Neural crest cell (in vitro differentiated cells): ENCODE data around the genes LHX4 and ACBD6.

DNA sequence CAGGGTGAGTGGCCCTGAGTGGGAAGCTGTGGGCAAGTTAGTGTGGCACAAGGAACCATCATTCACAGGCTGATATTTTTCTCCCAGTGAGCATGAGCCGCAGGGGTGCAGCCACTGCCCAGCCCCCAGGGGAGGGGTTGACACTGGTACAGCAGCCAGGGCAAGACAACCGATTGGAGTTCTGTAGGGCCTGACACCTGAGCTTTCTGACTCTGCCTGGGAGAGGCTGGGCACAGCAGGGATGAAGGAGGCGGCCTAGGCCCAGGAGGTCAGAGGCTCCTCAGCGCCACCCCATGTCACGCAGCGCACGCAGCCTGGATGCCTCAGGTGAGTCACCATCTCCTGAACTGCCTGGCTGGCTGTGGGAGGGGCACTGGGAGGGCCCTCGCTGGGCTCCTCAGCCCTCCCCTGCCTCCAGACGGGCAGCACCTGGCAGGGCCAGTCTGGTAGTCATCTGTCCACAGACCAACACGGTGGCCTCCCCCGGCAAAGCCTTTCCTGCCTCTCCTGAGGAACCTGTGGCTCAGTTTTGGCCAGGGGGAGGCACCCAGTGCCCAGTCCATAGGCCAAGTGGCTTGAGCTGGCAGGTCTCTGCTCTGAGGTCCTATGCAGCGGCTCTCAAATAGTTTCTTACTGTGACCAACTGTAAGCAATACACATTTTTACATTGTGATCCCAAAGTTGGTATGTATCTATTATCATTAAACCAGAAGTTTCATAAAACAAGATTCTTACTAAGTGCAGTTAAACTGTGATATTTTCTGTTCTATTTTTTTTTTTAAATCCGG is 13.4 kb downstream of the QSOX1 start:
- PRO-cap, result no peak

DNA sequence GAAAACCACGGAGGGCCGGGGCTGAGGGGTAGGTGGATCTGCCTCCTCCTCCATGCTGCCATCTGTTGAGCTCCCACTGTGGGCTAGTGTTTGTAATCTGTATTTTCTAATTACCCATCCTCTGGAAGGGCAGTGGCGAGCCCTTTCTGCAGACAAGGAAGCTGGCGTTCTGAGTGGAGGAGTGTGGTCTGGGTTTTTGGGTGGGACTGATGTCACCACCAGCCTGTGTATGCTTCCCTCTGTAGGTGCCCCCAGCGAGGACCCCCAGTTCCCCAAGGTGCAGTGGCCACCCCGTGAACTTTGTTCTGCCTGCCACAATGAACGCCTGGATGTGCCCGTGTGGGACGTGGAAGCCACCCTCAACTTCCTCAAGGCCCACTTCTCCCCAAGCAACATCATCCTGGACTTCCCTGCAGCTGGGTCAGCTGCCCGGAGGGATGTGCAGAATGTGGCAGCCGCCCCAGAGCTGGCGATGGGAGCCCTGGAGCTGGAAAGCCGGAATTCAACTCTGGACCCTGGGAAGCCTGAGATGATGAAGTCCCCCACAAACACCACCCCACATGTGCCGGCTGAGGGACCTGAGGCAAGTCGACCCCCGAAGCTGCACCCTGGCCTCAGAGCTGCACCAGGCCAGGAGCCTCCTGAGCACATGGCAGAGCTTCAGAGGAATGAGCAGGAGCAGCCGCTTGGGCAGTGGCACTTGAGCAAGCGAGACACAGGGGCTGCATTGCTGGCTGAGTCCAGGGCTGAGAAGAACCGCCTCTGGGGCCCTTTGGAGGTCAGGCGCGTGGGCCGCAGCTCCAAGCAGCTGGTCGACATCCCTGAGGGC is 33.8 kb upstream of the LHX4 start:
- PRO-cap, result no peak

- PRO-cap, result unidirectional peak, minus-strand start at chr1:180229883
These were observed at the start of gene LHX4 for GRCh38 chr1:180229328-180230462. Gene LHX4 (plus strand): TSS chr1:180230264.

DNA sequence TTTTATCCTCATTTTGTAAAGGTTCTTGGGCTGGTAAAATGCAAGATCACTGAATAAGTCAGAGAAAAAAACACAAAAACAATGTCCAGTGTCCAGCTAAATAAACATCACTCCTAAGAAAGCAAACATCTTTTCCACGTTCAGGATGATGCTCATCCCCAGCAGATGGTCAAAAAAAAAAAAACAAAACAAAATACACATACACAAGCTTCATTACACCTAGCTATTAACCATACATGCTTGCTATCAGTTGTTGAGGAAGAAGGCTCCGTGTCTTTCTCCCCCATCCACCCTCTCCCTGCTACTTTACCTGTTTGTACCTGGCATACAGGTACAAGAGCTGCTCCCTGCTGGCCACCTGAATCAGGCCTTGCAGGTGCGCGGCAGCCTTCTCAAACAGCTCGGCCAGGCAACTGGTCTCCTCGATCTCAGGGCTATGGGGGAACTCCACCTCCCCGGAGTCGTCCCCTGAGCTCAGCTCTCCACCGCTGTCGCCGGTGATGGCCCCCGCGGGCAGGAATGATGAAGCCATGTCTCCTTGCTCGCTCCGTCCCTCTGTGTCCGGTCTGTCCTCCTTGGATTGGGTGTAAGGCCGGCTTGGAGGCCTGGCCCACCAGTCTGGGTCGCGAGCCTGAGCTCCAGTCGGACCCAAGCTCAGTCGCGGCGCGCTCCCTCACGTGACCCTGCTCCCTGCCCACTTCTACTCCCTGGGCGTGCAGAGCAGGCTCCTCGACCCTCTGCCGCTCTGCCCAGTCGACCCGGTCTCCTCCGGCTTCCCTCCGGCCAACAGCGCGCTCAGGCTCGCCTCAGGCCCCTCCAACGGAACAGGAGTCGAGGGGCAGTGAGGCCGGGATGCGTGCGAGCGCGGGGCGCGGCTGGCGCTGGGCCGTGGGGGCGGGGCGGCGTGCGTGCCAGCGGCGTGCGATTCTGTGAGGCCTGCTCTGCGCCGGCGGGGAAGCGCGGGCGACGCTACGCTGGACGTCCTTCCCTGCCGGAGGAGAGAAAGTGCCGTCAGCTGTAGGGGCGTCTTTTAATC is at the start of gene ACBD6:
Gene ACBD6 (minus strand): TSS at position 843 of the 1,036 bp plus-strand sequence.
- PRO-cap, result bidirectional peak, plus-strand start at position 697 of the sequence, minus-strand start at position 843 of the sequence

DNA sequence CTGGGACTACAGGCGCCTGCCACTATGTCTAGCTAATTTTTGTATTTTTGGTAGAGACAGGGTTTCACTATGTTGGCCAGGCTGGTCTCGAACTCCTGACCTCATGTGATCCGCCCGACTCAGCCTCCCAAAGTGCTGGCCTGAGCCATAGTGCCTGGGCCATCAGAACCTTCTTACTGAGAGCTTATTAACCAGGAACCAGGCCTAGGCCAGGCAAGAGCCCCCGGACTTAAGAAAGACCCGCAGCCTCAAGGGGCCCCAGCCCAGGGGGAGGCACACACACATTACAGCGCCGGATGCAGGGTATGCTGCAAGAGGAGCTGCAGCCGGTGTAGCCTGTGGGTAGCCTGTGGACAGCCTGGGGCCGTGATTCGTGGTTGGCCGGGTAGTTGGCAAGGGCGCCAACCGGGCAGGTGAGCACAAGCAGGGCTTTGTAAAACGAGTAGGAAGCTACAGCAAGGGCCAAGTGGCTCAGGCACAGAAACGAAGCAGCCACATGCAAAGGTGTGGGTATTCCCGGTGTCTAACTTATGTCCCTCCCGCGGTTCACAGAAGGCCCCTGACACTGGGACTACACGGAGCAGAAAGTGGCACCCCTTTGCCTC is 40.5 kb downstream of the KIAA1614 start:
- PRO-cap, result no peak

DNA sequence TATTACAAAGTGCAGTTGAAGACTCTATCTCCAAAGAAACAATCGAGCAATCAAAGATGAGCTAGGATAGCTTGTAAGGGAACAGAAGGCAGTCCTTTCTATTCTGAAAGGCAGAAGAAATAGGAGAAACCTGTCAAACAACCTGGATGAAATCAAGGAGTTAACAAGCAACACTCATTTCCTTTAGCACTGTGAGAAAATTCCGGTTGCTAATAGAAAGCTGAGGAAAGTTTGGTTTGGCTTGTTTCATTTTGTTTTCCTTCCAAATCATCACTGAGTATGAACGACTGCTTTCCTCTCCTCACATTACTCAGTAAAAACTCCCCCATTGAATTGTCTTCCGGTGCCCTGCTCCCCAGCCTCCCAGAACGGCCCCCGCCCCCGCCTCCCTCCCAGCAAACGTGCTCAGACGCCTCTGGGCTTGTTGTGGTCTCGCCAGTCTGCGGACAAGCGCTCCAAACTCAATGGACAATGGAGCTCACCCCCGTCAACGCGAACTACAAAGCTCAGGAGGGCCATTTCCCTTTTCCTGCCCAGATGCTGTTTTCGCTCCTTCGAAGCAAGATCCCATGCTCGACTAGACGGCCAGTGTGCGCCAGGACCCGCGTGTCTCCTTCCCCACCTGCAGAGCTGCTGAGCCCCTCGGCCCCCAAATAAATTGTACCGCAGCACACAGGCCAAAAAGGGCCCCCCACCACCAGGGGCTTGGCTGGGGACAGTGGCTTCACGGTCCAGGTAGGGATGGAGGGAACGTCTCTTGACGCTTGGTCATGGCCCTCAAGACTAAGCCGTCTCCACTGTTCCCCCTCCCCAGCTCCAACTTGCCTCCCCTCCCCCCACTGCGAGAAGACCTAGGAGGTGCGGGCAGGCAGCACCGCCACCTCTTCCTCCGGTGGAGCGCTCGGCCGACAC is 691 bp downstream of the STX6 start:
- PRO-cap, result bidirectional peak, plus-strand start at position 408 of the sequence, minus-strand start at position 519 of the sequence; bidirectional peak, plus-strand start at position 716 of the sequence, minus-strand start at position 612 of the sequence; bidirectional peak, plus-strand start at position 882 of the sequence, minus-strand start outside the sequence

- PRO-cap, result no peak
These were observed 6.6 kb downstream of the MR1 start for GRCh38 chr1:181040282-181040940.

DNA sequence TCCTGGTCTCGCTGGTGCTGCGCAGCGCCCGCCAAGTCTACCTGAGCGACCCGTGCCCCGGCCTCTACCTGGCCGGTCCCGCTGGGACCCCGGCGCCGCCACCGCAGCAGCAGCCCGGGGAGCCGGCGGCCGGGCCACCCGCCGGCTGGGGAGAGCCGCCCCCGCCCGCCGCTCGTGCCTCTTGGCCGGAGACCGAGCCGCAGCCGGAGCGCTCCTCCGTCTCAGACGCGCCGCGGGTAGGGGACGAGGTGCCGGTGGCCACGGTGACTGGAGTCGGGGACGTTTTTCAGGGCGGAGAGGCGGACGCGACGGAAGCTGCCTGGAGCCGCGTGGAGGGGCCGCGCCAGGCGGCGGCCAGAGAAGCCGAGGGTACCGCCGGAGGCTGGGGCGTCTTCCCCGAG is 503 bp downstream of the IER5 start:
- PRO-cap, result no peak

GRCh38 chr1:181105890-181106199 is 17.3 kb downstream of the IER5 start:
- PRO-cap, result unidirectional peak, minus-strand start at chr1:181106013

DNA sequence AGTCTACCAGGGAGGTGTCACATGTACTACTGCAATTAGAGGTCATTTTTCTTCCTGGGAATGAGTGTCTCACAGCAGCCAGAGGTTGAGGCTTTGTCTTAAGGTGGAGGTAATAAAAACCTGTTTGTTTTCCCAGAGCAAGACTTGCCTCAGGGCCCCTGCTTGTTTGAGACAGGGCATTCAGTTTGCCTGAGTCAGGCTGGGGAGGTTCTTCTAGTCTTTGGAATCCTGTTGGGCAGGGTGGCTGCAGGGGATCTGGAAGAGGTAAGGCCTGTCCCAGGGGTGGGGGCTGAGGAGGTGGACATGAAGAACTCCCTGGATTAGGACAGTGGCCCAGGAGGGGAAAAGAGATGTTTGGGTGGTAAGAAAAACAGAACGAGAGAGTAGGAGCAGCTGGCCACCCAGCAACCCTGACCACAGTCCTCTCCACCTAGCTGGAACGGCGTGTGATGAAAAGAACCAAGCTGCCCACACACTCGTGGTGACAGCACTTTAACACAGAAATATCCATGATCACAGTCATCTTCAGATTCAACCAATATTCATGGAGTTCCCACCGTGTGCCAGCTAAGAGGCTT is 30.9 kb downstream of the IER5 start:
- PRO-cap, result no peak

GRCh38 chr1:181147909-181148383 is 59.4 kb downstream of the IER5 start:
- PRO-cap, result no peak

DNA sequence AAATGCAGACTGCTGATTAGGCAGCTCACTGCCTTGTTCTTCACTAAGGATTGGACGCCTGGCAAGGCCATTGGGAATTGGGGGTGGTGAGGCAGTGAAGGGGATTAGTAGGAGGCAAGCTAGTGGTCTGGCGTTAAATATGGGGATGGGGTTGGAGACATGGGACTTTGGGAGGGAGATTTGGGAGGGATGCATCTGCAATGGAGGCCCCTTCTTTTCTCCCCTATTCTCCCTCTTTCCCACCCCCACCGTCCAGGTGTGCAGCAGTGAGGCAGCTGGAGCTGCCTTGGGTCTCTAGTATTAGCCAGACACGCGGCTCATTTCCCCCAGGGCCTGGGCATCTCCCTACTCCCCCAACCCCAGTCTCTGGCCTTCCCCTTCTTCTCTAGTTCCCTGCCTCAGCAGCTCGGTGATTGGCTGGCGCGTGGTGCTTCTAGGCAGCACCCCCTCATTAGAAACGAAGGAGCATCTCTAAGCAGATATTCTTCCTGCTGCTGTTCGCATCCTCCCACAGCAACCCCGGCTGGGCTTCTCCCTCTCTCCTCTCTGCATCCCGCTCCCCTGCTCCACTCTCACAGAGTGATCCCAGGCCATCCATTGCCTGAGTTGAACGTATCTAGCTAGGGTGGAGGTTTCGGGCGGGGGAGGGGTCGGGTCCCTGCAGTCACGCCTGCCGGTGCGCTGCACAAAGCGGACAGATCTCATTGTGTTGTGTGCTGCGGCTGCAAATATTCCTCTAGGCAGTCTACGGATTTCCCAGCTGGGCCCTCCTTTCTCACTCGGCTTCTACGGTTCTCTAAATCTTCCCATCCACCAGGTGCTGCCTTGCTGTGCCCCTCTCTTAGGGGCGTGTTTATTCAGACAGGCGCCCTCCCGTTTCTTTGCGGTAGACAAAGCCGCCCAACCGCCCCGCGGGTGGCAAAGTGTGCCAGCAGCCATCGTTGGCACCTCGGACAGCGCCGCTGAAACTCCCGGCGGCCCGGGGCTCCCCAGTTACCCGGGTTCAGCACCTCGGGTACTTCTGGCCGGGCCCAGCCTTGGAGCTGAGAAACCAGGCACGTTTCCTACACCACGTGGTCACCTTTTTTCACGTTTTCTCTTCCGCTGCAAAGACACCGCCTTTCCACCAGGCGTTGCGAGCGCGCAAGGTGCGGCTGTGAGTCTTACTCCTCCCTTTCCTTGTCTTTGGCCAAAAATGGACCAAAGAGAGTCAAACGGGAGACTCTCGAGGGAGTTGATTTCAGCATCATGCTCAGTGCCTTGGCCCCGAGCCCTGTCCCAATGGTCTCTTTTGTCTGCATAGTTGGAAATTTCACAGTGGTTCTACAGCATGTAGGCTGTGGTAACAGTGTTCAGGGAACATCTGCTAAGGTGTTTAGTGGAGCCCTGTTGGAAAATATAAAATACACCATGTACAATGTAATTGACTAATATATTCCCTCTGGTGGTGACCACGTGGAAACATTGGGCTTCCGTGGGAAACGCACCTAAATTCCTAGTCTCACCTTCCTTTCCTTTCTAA is 2.2 kb downstream of the CACNA1E start:
- PRO-cap, result bidirectional peak, plus-strand start at position 697 of the sequence, minus-strand start at position 584 of the sequence; bidirectional peak, plus-strand start at position 1,159 of the sequence, minus-strand start at position 1,051 of the sequence

DNA sequence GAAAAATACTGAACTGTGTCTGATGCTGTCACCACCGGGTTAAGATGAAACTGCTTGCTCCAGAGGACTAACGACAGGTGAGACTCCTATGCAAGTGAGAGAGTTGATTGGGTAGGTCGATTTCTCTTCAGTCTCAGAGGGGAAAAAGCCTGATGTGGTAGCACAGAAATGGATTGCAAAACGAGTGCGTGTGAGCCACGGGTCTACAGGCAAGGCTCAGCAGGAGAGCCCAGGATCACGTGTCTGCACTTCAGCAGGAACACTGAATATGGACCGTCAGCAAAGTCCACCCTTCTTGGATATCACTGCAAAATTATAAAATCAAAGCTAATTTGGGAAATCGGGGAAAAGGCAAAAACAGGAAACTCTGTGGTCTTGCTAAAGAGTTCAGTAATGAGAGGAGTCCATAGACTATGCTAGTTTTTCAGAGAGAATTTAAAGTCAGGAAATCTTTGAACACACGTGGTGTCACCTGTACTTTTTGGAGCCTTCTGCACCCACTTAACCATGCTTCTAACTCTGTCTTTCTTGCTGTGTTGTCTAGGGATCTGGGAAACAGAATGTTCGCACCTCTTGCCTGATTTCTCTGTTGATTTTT is 107.8 kb upstream of the ZNF648 start:
- PRO-cap, result no peak

GRCh38 chr1:182193712-182194292 is 132.3 kb upstream of the ZNF648 start:
- PRO-cap, result no peak

DNA sequence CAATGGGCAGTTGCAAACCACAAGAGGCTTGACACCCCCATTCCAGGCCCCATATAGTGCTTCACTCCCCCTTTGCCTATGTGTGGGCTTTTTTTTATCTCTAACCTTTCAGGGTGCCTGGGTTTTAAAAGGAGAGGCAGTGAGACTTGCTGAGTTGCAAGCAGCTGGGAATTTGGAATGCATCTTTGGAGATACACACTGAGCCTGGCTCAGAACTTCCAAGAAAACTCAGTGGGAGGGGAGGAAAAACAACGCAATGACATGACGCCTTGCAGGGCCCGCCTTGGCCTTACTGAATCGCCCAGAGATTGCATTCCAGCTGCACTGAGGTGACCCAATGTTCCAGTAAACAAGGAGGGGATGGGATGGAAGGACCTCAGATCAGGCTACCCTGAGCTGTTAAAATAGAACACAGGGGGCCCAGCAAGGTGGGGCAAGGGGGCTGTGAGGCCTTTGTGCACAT is 145.3 kb upstream of the ZNF648 start:
- PRO-cap, result no peak

- PRO-cap, result no peak
These were observed 102.8 kb downstream of the GLUL start for GRCh38 chr1:182288702-182289373.

DNA sequence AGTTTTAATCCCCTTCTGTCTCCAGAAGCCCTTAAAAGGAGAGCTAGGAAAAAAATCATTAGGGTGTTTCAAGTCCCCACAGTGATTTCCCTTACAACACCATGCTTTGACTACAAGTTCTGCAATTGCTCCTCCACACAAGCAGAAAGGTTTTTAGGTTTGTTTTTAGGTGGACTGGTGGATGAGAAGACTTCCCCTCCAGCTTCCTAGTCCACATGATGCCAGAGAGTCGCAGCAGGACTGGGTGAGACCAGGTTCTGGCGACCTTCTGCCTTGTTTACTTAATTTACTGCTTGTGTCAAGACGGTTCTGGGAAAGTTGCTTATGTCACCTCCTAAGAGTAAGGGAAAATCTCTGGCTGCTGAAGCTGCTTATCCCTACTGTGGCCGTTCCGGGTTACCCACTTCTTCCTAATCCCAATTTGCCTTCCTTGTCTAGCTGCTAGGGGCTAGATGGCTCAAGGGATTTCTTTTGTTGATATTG is 76.4 kb downstream of the GLUL start:
- PRO-cap, result no peak

DNA sequence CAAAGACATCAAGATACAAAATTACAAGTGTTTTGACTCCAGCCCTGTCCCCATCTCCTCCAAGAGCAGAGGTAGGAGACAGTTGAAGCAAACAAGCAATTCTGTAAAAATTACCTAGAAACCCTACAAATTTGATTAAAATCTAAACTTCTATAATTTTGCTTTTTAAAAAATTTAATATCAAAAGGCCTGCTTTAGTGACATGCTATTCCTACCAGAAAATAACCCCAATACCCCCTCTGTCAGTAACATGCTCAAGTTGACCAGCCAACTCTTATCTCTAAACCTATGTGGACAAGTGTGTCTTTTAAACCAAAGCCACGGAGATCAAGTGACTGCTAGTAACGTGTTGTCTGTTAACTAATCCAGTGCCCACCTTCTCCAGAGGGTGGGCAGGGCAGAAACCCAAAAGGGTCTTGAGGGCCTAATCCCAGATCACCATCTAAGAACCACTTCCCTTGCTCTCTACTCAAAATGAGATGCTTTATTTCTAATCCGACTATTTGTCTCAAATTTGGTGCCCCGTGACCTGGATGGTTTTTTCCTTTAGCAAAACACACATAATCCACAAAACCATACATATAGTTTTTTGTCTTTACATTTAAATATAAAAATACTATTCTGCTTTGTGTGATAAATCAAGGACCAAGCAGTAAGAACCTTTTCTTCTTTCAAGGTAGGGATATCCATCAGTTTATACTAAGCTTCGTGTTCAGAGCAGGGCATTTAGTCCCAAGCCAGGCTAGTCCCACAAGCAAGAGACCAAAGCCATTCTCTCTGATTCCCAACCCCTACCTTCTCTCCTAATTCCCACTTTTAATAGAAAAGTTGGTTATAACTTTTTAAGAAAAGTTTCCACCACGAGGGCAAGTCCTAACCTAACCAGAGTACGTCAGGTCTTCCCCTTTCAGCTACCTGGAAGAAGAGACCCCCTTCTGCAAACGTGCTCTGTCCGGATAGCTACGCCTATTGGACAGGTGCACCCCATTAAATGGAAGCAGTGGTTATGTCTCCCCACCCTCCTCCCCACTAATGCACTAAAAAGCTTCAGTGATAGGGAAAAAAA is 8.1 kb downstream of the GLUL start:
- PRO-cap, result no peak

- PRO-cap, result no peak
These were observed 3.8 kb downstream of the TEDDM1 start for GRCh38 chr1:182396633-182397185.

DNA sequence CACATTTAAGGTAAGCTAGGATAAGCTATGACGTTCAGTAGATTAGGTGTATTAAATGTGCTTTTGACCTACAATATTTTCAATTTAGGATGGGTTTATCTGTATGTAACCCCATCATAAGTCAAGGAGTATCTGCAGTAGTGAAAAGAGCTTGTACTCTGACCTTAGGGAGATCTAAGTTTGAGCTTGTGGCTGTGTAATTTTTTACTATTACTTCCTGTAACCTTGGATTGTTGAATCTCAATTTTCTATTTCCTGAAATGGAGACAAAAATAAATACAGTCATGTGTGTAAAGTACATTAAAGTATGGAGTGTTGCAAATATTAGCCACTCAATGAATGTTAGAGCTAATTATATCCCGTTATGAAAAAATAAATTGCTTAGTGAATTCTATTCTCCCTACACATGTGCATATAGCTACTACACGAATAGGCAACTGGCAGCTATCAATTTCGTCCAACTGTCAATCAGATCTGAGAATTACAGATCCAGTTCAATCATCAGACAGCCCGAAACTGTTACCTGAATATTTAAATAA is 936 bp downstream of the RNASEL start:
- PRO-cap, result no peak